Mesenchymal stem cell of Wharton's jelly (primary cell): Measurements from ENCODE around the genes VWDE and TMEM196.

DNA sequence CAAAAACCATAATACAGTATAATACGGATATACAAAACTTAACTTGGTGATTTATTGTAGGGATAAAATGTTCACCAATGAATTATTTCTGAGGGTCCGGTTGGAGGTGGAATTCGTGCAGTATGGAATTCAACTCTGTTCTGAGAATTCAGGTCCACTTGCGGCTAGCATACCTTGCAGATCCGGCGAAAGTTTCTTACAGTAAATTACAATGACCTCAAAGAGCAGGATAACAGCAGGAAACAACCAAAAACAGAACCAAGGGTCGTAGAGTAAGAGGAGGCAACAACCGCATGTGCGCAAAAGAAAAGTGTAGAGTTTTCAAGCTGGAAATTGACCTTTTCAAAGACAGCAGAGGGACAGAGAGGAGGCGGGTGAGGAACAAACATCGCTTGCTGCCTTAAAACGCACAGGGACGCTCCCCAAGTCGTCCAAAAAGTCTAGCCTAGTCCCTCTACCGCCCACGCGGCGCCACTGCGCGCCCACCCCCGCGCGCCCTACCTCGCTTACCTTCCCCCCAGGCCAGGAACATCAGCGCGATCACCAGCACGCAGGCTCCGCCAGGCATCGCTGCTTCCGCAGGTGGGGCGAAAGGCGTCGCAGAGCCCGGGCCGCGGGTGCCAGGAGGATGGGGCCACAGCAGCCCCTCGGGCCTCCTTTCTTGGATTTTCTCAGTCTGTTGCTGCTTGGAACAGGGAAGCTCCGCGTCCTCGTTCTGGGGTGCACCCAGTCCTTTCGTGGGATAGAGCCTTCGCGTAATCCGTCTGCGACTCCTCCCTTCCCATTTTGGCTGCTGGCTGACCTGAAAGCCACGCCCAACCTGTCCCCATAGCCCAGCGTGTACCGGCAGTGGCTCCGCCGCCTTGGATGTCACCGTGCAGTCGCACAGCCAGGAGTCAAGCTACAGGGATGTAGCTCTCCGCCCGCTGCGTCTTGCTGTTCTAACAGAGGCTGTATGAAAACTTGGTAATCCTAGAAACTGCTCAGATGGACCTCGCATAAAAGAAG, at the start of gene VWDE:
TSS of gene VWDE (minus strand) at position 717 of the 1,008 bp plus-strand sequence.
- CAGE, long polyA plus RNA = no peak

GRCh38 chr7:12424028-12424632, 20.5 kb upstream of the VWDE start:
- CAGE, long polyA plus RNA = no peak

DNA sequence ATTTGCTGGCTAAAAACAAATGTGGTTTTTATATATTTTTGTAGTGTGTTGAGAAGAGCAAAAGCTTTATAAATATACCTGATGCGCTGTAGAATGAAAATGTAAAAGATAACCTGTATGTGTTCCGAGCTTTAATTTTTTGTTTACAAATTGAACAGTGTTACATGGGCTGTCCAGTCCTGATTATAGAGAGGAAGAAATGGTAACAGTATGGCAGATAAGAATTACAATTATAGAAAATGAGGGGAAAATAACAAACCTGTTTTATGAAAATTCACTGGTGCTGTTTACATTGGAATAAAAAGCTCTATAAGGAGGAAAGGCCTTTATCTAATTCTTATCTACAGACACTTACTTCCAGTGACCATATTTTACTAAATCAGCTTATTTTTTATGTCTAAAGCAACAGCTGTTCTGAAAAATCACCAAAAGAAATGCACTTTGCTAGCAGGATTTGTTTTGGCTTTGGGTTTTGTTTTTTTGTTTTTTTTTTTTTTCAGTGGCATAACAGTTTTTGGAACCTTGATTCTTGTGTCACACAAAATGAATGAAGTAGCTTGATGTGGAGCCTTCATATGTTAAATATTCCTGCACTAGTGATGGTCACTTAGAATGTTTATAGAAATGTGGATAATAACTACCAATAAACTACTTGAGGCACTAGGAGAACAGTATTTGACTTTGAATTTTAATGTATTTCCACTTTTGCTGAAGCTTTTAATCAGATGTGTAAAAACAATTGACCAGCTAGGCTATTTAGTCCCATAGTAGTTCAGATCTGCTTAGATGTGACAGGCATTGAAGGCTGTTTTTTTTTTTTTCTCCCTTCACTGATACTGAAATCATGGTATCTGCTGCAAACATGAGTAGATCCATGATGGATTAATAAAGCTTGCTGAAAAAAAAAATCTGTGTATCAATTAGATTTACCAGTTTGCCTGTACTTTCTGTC, 2.7 kb downstream of the ARL4A start:
- CAGE, long polyA plus RNA = no peak

- CAGE, long polyA plus RNA = no peak
Observed at GRCh38 chr7:12884260-12884670, 196.8 kb downstream of the ARL4A start.

- CAGE, long polyA plus RNA = no peak
Observed at GRCh38 chr7:13985904-13986730, 3.3 kb downstream of the ETV1 start.

GRCh38 chr7:13988544-13989299, 744 bp downstream of the ETV1 start:
- CAGE, long polyA plus RNA = no peak

GRCh38 chr7:16647491-16648148, 1.6 kb downstream of the BZW2 start:
- CAGE, long polyA plus RNA = no peak

DNA sequence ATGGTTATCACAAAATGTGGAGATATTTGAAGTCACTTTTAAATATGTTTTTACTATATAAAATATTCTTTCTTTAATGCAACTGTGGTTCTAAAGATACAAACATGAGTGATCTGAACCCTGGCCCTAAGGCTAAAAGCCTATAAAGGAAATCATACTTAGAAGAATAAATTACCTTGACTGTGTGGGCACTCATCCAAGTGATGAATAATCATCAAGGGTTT, 3.9 kb downstream of the AGR2 start:
- CAGE, long polyA plus RNA = no peak

GRCh38 chr7:16801673-16801954, 3.2 kb downstream of the AGR2 start:
- CAGE, long polyA plus RNA = no peak

DNA sequence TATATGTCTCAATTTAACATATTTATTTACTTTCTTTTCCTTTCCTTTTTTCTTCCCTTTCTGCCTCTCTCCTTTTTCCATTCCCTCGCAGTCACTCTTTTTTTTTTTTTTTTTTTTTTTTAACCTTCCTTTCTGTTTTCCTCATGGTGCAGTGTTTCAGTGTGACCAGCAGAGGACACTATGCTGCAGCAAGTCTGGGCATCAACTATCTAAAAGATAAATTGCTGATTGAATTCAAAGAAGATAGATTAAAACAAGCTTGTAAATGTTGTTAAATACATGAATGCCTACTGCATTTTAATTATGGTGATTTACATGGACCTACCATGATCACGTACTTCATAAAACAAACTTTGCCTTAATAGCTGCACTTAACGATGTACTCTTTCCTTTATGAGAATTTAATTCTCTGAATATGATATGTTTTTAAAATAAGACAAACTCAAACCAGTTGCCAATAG, 100.9 kb upstream of the AGR3 start:
- CAGE, long polyA plus RNA = no peak

DNA sequence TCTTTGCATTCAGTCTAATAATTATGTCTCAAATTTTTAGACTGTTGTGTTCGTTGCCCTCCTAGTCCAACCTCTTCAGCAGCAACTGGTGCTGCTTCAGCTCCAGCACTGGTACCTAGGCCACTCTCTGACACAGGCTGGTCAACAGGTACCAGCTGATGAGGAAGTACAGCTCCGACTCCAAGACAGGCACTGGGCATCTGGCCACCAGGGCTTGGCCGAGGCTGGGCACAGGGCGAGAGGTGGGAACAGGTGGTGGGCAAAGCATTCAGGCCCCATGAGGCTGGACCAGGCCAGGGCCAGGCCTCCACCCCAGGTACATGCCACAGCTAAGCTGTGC, 151.4 kb upstream of the AGR3 start:
- CAGE, long polyA plus RNA = no peak

DNA sequence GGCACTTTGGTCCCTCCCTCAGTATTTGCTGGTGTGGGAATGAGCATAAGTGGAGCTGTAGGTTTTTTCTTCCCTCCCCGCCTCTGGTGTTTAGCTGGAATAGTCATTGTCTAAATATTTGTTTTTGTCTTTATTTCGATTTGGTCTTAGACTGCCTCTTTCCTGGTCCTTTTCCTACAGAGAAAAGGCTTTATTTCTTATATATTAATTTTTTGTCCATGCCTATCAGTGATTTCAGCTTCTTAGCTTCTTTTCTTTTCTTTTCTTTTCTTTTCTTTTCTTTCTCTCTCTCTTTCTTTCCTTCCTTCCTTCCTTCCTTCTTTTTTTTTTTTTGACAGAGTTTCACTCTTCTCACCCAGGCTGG, 203.5 kb upstream of the AGR3 start:
- CAGE, long polyA plus RNA = no peak

- CAGE, long polyA plus RNA = no peak
Observed at GRCh38 chr7:17299780-17300123, 1.3 kb downstream of the AHR start.

DNA sequence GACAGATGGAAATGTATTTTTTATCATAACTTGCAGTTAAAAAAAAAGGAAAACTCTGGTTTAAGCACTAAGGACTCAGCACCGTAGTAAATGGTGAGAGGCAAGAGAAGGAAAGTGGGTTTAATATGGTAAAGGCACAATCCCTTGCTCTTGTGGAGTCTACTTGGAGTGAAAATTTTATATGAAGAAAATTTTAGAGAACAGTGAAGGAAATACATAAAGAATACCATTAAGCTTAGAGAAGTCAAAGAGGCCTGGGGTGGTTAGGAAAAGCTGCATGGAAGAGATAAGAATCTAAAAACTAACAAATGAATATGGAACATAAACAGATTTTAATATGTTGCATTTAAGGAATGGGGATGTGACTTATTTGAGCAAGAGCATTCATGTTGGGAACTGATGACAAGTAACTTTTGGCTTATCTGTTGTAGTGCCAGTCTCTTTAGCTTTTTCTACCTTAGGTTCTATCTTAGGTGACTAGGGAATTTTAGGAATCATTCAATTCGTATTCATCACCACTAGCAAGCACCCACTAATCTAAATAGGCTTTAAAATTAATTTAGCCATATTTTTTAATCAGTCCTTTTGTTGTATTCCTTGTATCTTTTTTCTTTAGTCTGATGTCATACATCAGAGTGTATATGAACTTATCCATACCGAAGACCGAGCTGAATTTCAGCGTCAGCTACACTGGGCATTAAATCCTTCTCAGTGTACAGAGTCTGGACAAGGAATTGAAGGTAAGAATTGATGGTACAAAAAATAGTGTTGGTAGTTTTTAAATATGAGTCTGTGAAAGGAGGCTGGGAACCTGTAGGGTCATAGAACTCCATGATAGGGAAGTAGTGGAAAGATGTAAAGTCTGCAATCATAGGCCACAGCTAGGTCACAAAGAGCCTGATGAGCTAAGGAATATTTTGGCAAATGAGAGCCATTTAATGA, 31.2 kb downstream of the AHR start:
- CAGE, long polyA plus RNA = no peak

DNA sequence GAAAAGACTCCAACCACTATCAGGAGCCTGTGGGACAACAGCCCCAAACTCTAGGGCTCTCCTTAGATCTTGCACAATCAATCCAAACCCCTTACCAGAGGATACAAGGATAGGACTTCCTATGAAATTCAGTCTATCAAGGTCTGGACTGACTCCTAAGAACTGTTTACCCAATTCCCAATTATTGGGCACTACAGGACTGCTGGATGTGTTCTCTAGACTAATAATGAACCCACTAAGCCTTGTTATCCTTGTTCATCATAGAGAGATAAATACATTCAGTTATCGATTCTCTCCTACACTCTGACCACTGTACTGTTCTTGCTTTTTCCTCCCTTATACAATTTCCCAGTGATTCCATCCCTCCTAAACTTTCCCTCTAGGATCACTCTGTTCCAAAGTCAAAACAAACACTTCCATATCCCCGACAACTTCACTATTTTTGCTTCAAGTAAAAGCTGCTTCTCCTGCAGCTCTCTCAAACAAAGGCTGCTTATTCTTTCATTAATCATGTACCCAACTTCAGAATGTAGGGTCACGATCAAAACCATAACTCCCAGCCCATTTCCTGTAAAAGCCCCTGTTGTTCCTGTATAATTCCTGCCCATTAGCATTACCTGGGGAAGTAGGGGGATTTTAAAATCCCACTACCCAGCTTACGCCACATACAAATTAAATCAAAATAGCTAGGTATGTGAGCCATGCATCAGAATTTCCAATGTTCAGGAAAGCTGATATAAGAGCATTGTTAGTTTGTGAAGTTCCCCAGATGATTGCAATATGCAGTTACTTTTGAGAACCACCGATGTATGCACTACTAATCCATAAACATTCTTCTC, 19.0 kb downstream of the SNX13 start:
- CAGE, long polyA plus RNA = no peak

- CAGE, long polyA plus RNA = no peak
Observed at GRCh38 chr7:18019577-18020000, 8.1 kb downstream of the PRPS1L1 start.

GRCh38 chr7:18518393-18518878, 22.9 kb downstream of the HDAC9 start:
- CAGE, long polyA plus RNA = no peak

GRCh38 chr7:19144879-19145269, 347 bp downstream of the FERD3L start:
- CAGE, long polyA plus RNA = no peak

DNA sequence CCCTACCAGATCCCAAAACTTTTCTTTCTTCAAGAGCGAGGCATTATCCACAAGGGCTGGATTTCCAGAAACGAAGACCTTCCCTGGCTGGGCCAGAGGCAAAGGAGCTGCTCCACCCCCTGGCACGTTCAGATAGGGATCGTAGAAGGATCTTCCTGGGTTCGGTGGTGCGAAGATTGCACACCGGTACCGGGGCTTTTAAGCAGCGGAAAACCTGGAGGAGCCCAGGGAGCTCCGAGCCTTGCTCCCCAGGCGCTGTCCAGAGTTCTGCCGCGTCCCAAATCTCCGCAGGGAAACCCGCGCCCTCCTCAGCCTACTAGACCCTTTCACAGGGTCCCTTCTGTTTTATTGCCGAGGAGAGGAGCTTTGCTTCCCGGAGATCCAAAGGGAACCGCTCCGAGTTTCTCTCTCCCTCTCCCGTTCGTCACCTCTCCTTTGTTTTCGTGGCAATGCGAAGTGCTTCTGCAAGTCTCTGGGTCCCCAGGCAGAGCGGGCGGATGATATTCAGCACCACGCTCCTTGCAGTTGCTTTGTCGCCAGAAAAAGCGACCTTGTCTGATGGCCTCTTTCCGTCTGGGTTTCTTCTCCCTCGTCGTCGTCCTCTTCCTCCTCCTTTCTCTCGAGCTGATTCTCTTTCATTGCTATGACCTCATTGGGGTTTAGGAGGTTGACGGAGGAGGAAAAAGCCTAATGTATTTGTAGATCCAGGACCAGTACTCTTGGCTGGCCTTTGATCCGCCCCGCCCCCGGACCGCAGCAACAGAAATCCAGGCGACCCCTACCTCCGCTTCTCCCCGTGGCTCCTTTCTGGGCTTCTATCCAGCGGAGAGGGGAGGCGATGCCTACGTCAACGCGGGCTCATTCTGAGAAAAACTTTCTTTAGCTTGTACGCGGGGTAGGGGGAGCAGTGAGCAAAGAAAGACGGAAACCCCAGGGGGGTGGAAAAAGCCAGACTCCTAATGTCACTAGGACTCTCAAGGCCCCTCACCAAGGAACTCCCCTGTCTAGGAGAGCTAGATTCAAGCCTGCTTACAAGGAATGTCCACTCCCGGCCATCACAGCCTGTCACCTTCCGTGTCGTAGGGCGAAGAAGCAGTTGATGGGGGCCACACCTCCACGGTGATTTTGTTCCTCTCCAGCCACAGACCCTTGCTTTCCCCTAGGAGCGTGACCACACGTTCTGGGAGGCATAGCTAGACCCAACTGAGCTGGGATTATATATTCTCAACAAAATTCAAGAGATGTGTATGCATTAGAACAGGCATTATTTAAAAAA, at the start of gene TMEM196:
TSS of gene TMEM196 (minus strand) at position 833 of the 1,276 bp plus-strand sequence.
- CAGE, long polyA plus RNA = no peak

DNA sequence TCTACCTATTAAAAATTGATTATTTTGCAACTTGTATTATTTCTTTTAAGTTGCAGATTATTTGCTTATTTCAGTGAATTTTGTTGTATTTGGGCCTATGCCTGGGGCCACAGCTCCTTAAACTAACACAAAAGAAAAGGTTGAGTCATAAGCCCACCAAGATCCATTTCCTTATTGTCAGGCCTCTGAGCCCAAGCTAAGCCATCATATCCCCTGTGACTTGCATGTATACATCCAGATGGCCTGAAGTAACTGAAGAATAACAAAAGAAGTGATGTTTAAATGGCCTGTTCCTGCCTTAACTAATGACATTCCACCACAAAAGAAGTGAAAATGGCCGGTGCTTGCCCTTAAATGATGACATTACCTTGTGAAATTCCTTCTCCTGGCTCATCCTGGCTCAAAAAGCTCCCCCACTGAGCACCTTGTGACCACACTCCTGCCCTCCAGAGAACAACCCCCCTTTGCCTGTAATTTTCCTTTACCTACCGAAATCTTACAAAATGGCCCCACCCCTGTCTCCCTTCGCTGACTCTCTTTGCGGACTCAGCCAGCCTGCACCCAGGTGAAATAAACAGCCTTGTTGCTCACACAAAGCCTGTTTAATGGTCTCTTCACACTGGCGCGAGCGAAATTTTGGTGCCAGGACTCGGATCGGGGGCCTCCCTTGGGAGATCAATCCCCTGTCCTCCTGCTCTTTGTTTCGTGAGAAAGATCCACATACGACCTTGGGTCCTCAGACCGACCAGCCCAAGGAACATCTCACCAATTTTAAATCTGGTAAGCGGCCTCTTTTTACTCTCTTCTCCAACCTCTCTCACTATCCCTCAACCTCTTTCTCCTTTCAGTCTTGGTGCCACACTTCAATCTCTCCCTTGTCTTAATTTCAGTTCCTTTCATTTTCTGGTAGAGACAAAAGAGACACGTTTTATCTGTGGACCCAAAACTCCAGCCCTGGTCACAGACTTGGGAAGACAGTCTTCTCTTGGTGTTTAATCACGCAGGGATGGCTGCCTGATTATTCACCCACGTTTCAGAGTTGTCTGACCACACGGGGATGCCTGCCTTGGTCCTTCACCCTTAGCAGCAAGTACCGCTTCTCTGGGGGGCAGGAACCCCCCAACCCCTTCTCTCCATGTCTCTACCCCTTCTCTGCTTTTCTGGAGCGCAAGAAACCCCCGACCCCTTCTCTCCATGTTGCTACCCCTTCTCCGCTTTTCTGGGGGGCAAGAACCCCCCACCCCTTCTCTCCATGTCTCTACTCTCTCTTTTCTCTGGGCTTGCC, 96.2 kb downstream of the MACC1 start:
- CAGE, long polyA plus RNA = no peak